Cardiac fibroblast (primary cell): Measurements from ENCODE around the genes SPDYE10 and NSUN5.

- RRBS: no CpG with 5 or more reads among the region's 15 CpGs
Observed at GRCh38 chr7:69430443-69431076, 167.7 kb upstream of the AUTS2 start.

- RRBS: no CpG with 5 or more reads among the region's 2 CpGs
Observed at GRCh38 chr7:69708835-69709422, 110.7 kb downstream of the AUTS2 start.

- RRBS: no CpG with 5 or more reads among the region's 2 CpGs
Observed at GRCh38 chr7:69719485-69720099, 121.3 kb downstream of the AUTS2 start.

DNA sequence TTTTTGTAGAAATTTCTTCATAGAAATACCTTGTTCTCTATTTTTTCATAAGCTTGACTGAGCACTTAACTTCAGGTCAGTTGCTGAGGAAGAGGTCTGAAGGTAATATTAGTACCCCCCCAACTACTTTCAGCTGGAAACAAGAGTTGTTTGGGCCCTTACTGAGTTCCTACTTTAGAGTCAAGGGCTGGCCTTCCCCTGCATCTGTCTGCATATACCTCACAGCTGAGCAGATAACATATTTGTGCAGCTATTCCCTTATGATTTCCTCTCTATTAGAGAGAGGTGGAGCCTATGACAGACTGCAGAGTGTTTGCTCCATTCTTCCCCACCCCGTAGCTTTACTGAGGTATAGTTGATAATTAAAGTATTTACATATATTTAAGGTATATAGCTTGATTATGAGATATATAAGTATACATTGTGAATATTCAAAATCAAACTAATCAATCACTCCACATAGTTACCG lies 355.5 kb downstream of the AUTS2 start:
- RRBS: no CpG with 5 or more reads among the region's 2 CpGs

- RRBS: no CpG with 5 or more reads among the region's 3 CpGs
Observed at GRCh38 chr7:70449891-70450712, 681.8 kb upstream of the GALNT17 start.

GRCh38 chr7:70614536-70615047 lies 517.4 kb upstream of the GALNT17 start:
- RRBS: no CpG with 5 or more reads among the region's 11 CpGs

DNA sequence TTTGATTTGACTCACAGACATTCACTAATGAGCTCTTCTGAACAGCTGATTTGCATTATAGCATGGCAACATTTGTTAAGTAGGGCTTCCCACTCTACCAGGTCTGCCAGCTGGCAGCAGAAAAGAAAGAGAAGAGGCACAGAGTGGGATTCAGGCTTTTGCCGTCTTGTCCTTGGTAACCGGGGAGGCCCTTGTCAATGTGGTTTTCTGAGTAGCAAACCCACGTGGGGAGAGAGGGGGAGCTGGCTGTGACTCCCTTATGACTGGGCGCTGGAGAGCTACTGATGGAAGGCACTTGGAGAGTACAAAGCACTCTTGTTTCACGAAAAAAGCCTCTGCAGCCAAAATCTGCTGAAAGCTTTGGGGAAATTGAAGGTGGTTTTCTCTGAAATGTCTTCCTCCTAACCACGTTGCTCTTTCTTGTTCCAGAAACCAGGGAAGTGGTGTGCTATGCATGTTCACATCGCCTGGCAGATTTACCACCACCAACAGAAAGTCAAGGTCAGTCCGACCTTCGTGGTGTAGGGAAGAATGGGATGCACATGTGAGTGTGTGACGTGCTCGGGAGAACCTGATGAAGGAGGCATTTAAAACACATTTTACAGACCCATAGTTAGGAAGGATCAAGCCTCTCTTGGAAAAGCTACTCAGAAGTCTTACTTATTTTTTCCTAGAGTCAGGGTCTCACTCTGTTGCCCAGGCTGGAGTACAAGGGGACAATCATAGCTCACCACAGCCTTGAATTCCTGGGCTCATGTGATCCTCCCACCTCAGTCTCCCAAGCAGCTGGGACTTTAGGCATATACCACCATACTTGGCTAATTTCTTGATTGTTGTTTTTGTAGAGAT lies 355.0 kb upstream of the GALNT17 start:
- RRBS: no CpG with 5 or more reads among the region's 11 CpGs

DNA sequence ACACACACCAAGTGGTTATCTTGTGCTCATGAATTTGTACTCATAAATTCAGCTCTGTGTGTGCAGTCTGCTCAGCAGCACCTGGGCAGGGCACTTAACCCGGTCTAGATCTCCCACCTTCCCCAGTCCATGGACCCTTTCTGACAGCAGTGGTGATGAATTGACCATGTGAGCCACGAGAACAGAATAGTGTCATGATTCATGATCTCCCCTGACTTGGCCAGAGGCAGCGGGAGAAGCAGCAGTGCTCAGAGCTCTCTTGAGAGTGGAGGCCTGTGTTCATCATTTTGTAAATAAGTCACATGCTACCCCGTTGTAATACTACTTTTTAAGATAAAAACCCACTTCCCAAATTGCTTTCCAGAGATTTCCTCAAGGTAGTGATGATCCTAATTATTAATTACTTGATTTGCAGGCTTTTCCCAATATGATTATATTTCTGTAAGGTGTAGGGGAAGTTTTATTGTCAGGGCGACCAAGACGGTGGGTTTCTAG lies 74.3 kb downstream of the GALNT17 start:
- RRBS: no CpG with 5 or more reads among the region's 6 CpGs

GRCh38 chr7:71236568-71237420 lies 104.8 kb downstream of the GALNT17 start:
- RRBS: no CpG with 5 or more reads among the region's 19 CpGs

DNA sequence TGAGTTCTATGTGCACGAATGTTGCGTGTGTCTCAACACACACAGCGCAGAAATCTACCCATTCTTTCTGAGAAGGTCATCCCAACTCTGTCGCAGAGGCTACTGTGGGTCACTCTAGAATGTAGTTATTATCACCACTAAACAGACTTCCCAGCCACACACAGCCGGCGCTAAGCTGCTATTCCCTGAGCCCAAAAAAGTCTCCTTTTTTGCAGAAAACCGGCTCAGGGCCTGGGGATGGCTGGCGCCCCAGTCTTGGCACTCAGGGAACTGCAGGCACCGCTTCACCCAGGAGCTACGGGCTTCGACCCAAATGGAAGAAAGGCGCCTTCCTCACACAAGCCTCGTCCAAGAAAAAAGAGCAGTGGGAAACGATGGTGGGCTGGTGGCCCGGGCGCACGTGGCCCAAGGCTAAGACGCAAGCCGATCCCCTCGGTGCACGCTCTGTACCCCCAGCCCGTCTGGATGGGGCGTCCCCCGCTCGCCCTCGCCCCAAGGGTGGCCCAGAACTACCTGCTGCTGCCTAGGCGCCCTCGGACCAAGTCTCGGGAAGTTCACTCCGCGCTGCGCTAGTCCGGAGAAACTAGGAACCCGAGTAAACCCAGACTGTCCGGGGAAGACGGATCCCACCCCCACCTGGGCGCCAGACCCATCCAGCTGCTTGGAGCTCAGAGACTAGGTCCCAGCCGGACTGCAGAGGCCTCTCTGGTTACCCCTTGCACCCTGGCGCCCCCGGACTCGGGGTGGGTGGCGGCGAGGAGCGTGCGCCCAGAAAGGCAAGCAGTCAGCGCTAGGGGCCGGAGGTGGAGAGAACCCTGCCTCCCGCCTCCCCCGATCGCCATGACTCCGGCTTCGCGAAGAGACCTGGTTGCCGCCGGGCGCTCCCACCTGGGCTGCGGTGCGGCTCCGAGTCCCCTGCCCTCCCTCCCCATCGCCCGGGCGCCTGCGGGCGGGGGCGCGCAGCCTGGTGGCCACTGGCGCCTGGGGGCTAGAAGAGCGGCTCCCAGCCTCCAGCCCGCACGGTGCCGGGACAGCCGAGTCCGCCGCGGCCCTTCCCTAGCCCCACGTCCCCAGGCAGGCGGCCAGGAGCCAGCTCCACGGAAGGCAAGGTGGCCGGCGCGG lies 76.4 kb downstream of the CALN1 start:
- RRBS: 2% methylated on average over 39 of the region's 81 CpGs

DNA sequence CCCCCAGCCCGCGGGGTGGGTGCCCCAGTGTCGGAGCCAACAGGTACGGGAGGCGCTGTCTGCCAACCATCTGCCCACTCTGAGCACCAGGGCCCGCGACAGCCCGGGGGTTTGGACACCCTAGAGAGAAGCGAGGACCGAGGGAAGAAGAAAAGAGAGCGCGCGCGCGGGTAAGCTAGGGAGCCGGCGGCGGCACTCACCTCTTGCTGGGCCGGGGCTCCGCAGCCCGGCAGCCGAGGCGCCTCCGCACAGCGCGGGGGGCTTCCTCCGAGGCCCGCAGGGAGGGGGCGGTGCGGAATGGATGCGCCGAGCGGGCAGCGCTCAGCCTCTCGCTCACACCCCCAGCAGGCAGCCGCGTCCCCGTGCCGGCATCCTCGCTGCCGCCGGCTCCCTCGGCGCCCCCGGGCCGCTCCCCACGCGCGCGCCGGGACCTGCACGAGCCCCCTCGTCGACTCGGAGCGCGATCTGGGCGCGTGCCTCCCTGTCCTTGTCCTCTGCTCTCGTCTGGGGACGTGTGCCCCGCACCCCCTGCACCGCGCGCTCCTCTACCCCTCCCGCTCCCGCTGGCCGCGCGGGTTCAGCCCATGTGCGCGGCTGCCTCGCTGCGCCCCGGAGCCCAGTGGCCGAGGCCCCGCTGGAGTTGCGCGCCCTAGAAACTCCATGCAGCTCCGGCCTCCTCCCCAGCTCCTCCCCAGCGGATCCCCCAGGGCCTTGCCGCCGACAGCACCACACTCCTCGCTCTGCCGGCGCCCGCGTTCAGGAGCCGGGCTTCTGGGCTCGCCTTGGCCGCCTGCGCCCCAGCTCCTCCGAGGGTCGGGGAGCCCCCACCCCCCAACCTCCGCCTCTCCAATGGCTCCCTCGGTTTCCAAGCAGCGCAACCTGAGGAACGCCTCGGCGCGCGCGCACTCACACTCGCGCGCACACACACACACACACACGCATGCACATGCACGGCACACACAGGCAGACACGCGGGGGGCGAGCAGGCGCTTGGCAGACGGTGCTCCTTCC lies 75.3 kb downstream of the CALN1 start:
- RRBS: 2% methylated on average over 20 of the region's 113 CpGs

DNA sequence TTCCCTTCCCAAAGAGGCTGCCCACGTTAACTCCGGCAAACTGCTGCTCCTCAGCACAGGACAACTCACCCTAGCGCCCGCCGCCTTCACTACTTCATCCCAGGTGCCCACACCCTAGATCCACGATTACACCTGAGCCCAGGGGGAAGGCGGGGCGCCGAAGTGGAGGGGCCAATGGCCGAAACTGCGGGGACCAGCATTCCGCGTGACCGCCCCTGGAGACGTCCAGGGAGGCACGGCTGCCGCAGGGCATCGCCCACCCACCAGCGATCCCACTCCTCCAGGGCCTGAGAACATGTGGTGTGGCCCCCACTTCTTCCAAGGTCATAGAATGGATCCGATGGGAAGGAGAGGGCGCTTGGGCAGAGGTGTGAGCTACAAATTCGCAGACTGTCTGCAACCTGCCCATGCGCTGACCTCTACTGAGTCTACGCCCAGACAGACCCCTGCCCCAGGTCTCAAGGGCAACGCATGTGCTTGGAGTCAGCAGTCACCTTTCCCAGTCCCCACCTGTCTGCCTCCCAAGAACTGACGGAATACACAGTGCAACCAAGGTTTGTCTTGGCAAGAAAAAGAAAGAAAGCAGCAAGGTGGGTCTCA lies 74.5 kb downstream of the CALN1 start:
- RRBS: no CpG with 5 or more reads among the region's 26 CpGs

DNA sequence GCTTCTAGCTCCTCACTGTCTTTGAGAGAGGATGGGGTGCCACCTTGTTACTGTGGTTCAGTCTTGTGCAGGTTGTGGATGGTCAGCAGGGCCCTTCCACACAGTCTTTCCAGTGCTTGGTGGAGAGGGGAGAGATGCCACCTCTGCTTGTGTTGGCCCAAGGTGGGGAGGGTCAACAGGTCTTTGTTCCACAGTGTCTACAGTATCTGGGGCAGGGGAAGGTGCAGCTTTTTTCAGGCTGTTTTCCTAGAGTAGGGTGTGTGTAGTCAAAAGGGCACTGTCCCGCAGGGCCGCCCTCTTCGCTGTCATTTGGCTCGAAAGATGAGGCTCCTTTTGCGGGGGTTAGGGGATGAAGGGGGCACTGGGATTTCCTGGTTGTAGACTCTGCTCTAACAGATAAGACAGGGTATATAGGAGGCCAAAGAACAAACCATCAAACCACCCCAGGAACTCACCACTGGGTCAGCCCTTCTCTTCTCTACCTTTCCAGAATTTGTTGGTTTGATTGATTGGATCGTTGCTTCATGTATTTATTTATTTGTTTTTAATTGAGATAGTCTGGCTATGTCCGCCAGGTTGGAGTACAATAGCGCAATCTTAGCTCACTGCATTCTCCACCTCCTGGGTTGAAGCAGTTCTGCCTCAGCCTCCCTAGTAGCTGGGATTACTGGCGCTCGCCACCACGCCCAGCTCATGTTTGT lies 14.3 kb upstream of the POM121 start:
- RRBS: no CpG with 5 or more reads among the region's 11 CpGs

DNA sequence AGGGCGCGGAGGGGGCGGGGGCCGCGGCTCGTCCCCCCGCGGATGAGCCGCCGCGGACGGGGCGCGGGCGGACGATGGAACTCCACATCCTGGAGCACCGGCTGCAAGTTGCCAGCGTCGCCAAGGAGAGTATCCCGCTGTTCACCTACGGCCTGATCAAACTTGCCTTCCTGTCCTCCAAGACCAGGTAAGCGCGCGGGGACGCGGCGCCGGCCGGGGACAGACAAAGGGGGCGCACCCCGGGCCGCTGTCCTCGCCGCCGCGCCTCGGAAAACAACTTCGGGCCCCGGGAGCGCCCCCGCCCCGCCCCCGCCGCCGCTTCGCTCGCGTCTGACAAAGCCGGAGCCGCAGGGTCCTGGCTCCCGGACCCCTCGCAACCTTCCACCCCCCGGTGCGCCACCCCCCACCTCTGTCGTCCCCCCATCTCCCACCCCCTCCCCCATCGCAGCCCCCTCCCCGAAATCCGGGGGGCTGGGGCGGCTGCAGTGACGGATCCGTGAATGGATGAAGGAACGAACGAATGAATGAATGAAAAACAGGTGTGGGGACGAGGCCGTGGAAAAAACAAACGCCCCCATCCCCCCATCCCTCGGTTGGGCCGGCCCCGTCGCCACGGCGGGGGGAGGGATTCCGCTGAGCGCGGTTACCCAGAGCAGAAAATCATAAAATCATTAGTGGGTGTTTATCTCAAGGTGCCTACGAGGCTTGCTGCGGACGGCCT lies at the start of gene SPDYE10:
Gene SPDYE10 (minus strand): TSS at position 275 of the 721 bp plus-strand sequence.
- RRBS: no CpG with 5 or more reads among the region's 78 CpGs

DNA sequence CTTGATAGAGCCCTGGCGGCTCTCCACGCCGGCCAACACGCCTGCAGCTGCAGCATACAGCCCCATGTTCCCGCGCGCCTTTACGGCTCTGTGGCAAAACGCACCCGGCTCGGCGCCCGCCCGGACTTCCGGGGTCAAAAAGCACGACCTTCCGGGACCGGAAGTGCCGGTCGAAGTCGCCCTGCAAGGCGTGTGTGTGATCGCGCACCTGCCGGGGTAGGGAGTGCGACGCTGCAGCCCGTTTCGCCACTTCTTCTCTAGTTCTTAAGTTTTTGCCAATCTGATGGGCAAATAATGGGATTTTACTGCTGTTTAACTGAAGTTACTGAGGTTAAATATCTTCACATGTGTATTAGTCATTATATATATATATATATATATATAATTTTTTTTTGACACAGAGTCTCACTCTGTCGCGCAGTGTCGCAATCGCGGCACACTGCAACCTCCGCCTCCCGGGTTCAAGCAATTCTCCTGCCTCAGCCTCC lies at the start of gene NSUN5:
Gene NSUN5 (minus strand): TSS at position 102 of the 488 bp plus-strand sequence.
- RRBS: 3% methylated on average over 2 of the region's 36 CpGs

- RRBS: no CpG with 5 or more reads among the region's 4 CpGs
Observed at GRCh38 chr7:73478110-73478792, 43.8 kb downstream of the BAZ1B start.

DNA sequence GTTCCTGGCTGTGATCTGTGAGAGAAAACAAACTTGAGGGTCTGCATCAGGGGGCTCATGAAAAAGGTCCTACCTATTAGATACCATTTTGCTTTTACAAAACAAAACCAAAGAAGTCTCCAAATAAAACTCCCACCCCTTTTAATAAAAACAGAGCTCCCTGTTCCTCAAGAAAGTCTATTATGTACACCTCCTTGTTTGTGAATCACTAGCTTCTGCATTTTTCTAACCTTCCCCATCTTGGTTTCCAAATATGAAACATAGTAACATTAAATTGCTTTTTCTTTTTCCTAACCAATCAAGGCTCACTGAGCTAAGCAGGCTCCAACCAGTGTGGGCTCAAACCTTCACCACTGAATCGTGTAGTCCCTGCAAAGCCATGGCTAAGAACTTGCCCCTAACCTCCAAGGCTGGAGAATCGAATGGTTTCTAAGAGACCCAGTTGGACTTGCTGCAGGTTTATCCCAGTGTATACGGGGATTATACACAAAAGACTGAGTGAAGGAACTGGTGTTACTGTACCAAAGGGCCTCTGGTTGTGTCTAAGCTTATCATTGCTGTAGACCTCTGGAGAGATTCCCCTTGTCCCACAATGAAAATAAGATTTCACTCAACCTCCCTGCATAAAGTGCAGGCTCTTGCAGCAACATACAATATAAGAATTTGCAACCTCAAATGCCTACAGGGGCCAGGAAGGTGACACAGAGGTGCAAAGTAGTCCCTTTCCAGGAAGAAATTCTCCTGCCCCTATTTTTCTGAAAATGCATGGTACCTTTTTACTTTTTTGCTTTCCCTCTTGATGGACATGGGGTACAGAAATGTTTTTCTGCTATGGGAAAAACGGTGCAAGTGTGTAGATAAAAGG lies 7.6 kb downstream of the VPS37D start:
- RRBS: no CpG with 5 or more reads among the region's 4 CpGs

- RRBS: no CpG with 5 or more reads among the region's 17 CpGs
Observed at GRCh38 chr7:73699760-73700404, 16.5 kb downstream of the BUD23 start.

DNA sequence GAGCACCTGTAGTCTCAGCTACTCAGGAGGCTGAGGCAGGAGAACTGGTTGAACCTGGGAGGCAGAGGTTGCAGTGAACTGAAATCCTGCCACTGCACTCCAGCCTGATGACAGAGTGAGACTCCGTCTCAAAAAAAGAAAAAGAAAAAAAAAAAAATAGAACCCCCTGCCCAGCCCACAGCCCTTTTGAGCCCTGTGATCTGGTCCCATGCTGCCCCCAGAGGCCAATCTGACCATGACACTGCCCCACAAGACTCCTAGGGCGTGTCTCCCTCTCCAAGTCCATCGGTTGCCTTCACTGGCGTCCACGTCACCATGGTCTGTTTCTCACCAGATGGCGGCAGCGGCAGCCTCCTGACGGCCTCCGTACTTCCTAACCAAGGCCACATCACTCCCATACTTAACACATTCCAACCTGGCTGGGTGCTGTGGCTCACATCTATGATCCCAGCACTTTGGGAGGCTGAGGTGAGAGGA lies 18.0 kb downstream of the BUD23 start:
- RRBS: no CpG with 5 or more reads among the region's 9 CpGs

DNA sequence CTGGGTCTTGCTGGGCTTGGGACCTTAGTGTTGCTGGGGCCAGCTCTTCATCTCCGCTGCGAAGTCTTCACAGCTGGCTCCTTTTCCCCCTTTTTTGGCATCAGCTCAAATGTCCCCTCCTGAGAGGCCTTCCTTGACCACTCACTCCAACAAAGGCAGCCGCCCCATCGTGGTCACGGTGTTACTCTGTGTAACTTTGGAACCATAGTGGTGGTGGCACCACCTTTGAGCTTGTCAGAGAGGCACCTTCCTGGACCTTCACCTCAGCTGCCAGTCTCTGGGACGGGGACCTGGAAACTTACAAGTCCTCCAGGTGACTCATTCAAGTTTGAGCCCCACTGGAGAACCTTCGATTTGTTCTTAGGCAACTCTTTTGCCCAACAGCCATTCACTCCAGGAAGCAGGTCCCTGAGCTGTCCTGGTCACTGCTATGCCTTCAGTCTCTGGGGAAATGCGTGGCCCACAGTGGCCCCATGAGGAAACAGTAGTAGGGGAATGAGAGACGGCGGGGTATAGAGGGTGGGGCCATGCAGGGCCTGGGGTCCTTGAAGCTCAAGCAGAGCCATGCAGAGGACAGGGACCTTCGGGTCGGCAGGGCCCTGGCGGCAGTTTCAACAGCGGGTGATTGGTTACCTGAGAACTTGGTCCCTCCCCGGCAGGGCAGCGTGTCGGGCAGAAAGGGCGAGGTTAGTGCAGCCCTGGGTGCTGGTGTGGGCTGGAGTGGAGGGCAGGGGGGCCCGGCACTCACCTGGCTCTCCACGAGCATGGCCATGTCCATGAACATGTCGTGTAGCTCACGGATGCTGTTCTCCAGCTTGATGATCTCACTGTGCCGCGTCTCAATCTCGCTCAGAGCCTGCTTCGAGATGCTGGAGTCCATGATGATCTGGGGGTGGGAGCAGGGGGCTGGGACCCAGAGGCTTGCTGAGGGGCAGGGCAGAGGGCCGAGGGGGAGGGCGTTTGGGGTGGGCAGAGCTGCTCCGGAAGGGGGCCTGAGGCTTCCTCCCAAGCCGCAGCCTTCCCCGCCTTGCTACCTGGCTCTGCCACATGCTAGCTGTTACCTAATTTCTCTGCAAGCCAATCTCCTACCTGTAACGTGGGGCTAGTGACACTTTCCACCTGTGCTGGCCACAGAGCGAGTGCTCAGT lies 17.0 kb downstream of the STX1A start:
- RRBS: 93% methylated on average over 5 of the region's 33 CpGs